Measurements from ENCODE around the genes ENTPD7, CUTC and ERLIN1.

DNA sequence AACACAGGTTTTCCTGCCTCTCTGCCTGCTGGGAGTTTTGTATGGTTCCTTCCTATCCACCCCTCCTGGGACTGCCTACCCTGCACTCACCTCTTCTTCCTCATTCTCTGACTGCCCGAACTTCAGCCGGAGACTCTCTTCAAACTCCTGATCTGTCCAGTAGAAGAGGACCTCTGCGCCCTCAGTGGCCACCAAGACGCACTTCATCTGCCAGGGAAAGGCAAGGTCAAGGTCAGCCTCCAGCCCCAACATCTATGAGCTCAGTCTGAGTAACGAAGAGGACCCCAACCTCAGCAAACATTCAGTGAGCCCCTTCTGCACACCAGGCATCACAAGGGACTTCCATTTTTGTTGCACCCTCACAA, 3.7 kb downstream of the HPS1 start:
- CAGE, long polyA plus RNA = no peak
- RRBS = no CpG with 5 or more reads among the region's 5 CpGs

DNA sequence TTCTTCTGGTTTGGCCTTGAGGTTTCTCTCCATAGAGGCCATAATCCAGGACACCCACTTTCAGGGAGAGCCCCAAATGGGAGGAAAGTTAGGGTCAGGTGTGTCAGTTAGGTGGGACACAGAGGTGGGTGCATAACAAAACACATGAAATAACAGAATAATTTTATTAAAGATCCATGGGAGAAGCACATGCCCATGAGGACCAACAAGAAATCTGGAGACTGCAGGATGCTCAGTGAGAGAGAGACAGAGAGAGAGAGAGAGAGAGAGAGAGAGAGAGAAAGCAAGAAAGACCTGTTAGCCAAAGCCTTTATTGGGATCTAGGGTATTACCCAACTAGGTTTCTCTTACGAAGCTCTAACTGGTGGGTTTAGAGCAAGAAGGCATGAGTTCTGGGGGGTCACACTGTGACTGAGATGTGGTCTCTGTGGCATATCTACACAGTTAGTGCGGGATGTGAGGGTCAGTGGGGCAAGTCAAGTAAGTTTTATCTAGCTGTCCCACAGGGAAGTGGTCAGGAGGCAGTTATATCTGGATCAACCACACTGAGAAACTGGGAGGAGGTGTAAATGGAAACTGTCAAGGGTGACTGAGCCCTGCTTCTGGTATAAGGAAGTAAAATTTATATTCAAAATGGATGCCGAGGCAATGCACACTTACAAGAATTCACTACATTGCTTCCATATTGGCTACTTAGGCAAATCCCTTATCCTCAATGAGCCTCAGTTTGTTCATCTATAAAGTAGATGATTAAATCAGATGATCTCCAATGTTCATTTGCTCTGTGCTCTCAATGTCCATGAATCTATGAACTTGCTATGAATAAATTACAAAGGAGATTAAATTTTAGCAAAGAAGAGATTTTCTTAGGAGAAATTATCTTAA, 331.5 kb upstream of the HPS1 start:
- CAGE, long polyA plus RNA = no peak
- RRBS = no CpG with 5 or more reads among the region's 3 CpGs

DNA sequence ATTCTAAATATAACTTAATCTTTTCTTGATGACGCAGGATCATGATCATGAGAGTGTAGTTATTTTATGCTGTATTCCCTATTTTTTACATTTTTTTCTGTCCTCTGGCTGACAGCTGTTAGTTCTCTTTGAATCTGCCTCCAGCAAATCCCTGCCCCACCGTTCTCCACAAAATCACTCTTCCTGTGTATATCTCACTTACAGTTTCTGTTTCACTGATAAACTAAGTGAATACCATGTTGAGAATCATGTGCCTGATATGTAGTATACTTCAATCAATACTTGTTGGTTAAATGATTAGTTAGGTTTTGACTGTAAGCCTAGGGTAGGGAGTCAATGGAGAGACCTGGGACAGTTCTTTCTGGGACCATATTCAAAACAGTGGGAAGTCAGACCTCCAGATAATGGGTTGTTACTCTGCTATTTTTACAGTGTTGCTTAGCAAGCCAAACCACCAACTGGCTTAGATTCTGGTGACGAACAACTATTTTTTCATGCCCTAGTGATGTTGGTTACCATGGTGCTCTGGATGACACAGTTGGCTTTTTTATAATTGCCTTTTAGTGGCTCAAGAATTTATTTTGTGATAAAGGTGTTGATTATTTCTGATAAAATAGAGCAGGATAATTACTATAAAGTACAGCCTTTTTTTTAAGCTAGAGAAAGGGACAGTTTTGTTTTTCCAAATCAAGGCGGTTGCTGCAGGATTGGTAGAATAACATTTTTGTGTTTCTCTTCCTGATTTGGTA, 12.9 kb downstream of the CNNM1 start:
- CAGE, long polyA plus RNA = no peak
- RRBS = no CpG with 5 or more reads among the region's 4 CpGs

GRCh38 chr10:99426665-99427181, 3.7 kb downstream of the GOT1 start:
- CAGE, long polyA plus RNA = no peak
- RRBS = no CpG with 5 or more reads among the region's 3 CpGs

GRCh38 chr10:99526742-99527445, 5.8 kb upstream of the NKX2-3 start:
- CAGE, long polyA plus RNA = no peak
- RRBS = no CpG with 5 or more reads among the region's 23 CpGs

DNA sequence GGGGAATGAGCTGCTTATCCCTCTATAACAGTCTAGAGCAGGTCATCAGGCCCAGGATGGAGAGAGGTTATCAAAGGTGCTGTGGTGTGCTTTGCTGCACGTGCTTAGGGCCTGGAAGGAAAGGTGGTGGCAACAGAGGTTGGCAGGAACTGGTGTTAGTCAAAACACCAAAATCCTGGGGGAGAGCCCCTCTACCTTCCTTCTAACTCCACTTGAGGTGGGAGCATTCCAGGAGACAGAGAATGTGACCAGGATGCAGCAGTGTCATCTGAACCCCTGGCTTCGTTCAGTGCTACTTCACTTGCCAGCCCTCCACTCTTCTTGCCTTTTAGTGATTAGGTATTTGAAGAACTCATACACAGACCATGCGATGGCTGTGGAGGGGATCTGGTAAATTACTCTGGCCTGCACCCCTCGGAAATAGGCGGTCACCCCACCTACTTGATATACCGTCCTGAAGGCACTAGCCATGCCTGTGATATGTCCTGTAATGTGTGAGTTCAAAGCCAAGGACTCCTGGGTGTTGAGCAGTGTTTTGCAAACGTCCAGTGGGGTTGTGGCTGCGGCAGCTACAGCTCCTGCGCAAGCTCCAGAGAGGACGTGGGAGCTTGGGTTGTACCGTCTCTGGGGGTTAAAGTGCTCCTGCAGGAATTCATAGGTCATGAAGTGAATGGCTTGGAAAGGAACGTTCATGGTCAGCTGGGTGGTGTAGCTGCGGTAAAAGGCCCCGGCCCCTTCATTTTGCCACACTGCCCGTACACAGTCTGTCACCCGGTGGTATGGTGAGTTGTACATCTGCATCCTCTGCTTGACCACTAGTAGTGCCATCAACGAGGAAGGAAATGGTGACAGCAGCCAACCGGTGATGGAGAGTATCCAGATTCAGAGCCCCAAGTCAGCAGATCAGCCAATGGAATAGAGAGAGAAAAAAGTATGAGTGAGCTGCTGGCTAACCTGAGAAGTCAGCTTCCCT, 9.4 kb downstream of the SLC25A28 start:
- CAGE, long polyA plus RNA = no peak
- RRBS = 88% methylated on average over 3 of the region's 18 CpGs

DNA sequence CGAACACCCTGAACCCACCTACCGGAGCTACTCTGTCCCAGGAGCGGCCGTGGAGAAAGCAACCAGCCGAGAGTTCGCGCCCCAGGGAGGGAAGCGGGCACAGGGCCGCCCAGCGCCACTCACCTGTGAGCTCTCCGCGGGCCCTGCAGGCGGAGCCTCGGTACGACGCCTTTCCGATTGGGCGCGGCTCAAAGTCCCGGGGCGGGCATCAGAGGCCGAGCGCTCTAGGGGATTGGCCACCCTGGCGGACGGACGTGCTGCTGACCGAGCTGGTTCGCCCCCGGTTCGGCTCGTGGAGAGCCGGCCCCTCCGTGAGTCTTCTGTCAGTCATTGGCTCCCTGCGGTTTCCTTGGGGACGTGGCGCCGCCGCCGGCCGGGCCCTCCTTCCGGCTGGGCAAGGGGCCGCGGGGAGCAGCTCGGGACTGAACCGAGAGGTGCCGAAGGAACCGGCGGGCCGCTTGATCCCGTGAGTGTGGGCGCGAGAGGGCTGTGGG, at the start of gene ENTPD7:
Gene ENTPD7, plus strand, starts transcription at position 387 of the 494 bp plus-strand sequence.
- CAGE, long polyA plus RNA = no peak
- RRBS = 1% methylated on average over 29 of the region's 52 CpGs

GRCh38 chr10:99659617-99660515, 557 bp downstream of the ENTPD7 start:
- CAGE, long polyA plus RNA = no peak
- RRBS = 1% methylated on average over 10 of the region's 27 CpGs

GRCh38 chr10:99731813-99733039, at the start of gene CUTC:
CUTC (plus strand) TSS chr10:99732234.
- CAGE, long polyA plus RNA = no peak
- RRBS = under 1% methylated on average over 9 of the region's 91 CpGs

DNA sequence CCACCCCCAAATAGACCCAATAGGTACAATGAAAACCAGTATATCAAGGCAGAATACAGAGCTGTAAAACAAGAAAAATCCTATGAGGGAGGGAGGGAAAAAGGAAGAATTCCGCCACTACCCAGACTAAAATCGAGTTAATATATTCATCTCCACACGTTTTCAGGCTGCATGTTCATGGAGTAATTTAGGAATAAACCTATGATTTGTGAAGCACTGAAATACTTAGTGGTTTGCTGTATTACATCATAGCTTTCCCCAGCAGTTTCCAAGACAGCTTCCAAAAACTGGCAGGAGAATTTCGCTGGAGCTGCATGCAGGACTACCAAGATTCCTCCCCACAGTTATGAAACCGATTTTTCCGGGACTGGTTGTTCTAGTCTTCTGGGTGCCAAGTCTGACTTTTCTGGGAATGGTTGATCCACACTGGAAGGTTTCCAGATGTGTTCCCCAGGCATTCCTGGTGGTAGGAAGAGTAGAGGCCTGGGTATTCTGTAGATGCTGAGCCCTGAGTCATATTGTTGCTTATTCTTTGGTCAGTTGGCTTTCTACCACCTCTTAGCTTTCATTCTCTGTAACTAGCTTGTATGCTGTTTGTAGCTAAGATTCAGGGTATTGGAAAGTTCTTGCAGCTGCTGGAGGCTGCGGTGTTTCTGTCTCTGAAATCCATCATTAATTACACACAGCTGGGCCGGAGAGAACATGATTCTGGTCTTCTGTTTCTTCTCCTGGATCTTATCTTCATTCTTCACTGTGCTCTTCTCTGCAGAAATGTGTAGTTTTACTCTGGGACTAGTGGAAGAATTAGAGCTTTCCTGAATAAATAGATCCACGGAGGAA, 6.2 kb downstream of the ABCC2 start:
- CAGE, long polyA plus RNA = no peak
- RRBS = no CpG with 5 or more reads among the region's 9 CpGs

GRCh38 chr10:99906224-99906860, 103.4 kb downstream of the DNMBP start:
- CAGE, long polyA plus RNA = no peak
- RRBS = no CpG with 5 or more reads among the region's 11 CpGs

- CAGE, long polyA plus RNA = no peak
- RRBS = no CpG with 5 or more reads among the region's 10 CpGs
Measured at GRCh38 chr10:99926410-99927432, 83.0 kb downstream of the DNMBP start.

GRCh38 chr10:99930259-99931197, 79.2 kb downstream of the DNMBP start:
- CAGE, long polyA plus RNA = no peak
- RRBS = no CpG with 5 or more reads among the region's 13 CpGs

- CAGE, long polyA plus RNA = no peak
- RRBS = no CpG with 5 or more reads among the region's 8 CpGs
Measured at GRCh38 chr10:99981539-99982245, 28.1 kb downstream of the DNMBP start.

DNA sequence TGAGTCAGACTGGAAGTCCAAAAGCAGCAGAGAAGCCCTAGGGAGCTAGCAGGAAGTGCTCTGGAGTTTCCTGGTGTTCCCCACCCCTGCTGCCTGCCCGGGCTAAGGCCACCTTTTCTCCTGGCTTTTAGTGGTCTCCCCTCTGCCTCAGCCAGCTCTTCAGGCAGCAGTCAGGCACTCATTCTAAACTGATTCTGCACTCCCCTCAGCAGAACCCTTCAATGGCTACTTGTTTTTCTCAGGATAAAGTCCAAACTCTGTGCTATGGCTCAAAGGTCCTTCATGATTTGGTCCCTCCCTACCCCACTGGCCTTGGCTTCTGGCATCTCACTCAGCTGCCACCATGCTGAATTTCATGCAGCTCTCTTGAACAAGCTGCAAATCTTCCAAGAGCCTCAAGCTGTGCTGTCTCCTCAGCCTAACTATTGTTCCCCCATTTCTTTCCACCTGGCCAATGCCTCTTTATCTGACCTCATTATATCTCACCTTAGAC, 28.9 kb upstream of the DNMBP start:
- CAGE, long polyA plus RNA = no peak
- RRBS = no CpG with 5 or more reads among the region's 1 CpG

DNA sequence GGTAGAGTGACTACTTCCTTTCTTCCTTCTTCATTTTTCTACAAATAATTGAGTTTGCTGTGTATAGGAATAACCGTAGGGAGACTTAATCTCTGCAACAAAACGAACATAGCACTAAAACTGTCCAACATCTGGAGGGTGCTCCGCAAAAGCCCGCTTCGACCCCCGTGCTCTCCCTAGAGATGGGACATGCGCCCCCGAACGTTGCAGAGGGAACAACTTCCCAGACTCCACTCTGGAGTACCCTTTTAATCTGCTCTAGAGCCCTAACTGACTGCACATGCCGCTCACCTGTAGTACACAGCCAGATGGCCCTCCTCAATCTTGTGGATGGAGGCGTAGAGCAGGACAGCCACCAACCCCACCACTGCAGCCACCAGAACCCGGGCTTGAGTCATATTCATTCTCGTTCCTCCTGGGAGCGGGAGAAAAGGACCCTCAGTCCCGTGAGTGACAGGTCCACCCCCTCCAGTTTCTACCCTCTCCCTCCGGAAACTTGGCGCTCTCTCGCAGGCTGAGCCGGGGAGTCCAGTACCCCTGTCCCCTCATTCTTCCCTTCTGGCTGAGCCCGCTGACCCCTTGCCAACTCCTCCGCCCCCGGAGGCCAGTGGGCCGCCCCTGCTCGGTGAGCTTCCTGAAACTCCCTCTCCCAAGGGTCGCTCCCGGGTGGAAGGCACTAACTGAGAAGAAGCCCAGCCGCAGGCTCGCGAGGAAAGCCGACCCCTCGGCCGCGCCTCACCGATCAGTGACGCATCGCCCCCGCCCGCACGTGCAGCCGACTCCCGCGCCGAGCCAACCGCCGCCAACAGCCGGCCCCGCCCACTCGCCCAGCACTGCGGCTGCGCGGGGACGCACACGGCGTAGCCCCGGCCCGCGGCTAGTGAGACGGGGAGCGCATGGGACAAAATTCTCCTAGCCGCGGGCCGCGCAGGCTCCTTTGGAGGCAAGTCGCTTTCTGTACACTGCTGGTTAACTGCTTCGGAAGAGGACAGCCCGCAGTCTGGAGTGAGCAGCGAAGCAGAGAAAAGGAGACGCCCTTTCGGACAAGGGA, at the start of gene ERLIN1:
Gene ERLIN1, minus strand, starts transcription at position 807 of the 1,051 bp plus-strand sequence.
- CAGE, long polyA plus RNA = no peak
- RRBS = under 1% methylated on average over 21 of the region's 69 CpGs

DNA sequence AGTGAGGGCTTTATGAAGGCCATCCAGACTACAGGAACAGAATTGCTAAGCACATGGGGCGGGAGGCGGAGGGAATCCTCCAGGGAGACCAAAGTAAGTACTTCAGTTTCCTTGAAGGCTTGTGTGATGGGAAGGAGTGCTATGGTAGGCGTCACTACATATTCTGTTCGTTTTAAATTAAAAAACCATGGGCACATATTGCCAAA, 608 bp upstream of the ERLIN1 start:
- CAGE, long polyA plus RNA = no peak
- RRBS = no CpG with 5 or more reads among the region's 4 CpGs

GRCh38 chr10:100285800-100286538, 511 bp downstream of the BLOC1S2 start:
- CAGE, long polyA plus RNA = no peak
- RRBS = no CpG with 5 or more reads among the region's 24 CpGs

DNA sequence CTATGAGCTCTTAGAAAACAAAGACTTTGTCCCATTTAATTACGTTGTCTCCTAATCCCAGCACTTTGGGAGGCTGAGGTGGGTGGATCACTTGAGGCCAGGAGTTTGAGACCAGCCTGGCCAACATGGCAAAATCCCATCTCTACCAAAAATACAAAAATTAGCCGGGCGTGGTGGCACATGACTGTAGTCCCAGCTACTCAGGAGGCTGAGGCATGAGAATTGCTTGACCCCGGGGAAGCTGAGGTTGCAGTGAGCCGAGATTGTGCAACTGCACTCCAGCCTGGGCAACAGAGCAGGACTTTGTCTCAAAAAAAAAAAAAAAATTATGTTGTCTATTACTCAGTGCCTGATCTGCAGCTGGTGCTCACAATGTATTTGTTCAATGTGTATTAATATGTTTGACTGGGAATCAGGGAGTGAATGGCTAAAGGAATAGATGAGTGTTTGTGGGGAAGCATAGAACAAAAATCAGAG, 5.7 kb upstream of the BLOC1S2 start:
- CAGE, long polyA plus RNA = no peak
- RRBS = no CpG with 5 or more reads among the region's 5 CpGs

- CAGE, long polyA plus RNA = no peak
- RRBS = no CpG with 5 or more reads among the region's 8 CpGs
Measured at GRCh38 chr10:100348969-100349958, 2.2 kb downstream of the SCD start.

All from mammary epithelial cell (primary cell).